Islet of Langerhans (tissue), 1 donor: ENCODE measurements around the gene LIN7A.

DNA sequence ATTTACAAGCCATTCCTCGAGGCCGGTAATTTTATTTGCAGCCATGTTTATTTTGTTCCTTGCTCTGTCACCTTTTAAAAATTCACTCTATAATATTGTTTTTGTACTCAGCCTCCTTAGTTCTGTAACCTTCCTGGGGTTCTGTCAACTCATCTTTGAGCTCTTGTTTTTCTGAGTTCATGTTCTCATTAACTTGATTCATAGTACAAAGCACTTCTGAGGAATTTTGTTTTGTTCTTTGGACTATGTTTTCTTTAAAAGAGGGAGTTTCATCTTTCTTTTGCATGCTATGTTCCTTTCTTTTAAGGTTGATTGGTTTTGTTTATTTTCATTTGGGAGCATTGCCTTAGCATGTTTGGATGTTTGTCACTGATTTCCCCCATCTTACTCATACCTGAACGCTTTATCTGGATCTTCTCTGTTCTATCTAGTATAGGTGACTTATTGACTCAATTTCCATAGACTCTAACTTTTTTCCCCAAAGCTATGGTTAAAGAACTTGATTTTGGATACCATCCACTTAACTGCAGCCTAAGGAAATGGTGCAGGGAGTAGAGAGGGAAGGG, 268.6 kb downstream of the PAWR start:
- RRBS, result no CpG with 5 or more reads among the region's 3 CpGs

- RRBS, result no CpG with 5 or more reads among the region's 7 CpGs
Observed at GRCh38 chr12:79543273-79543747, 147.5 kb downstream of the PAWR start.

DNA sequence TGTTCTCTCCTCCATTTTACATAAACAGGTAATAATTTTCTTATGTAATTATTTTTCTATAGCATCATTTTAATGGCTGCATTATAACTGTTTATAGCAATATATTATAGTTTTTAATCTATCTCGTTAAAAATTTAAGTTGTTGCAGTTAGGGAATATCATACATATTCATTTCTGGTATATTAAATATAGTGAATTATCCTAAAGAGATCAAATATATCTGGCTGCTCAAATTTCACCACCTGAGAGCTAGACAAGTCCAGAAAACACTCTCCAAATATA, 85.7 kb downstream of the PAWR start:
- RRBS, result no CpG with 5 or more reads among the region's 1 CpG

DNA sequence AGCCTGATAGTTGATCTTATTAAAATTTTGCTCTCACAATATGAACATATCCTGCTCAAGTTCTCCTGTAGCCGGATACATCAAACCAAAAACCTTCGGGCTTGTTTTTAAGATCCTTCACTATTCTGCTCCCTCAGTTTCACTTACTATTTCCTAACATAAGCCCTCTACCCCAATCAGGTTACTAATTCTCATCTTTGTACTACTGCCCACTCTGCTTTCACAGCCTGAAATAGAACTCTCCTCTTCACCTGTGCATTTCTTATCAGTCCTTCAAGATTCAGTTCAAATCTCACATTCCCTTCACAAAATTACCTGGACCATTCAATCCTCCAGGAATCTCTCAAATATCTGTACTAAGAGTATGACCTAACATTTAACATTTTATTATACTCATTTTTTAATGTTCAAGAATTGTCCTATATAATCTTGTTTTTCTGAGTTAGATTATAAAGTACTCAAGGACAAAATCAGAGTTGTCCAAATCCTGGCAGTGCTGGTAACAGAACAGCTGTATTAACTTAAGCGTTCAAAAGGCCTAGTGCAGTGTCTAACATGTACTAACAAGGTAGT, 14.1 kb downstream of the PAWR start:
- RRBS, result no CpG with 5 or more reads among the region's 3 CpGs

GRCh38 chr12:79689268-79690135, 1.3 kb downstream of the PAWR start:
- RRBS, result 3% methylated on average over 41 of the region's 69 CpGs

DNA sequence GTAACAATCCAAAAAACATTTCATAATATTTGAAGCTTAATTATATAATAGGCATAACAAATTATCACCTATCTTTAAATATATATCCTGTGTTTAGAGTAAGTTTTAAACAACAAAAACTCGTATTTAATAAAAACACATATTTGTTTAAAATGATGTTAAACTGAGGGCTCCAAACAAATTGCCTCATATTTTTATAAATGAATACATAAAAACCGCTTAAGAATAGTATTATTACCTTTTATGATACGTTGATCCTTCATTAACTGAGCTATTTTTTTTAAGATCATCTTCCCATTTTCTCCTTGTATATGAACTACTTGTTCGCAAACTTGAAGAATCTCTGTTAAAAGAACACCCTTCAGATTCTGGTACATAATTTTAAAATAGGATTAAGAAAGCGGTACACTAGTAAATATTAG, 116.2 kb upstream of the PAWR start:
- RRBS, result no CpG with 5 or more reads among the region's 5 CpGs

DNA sequence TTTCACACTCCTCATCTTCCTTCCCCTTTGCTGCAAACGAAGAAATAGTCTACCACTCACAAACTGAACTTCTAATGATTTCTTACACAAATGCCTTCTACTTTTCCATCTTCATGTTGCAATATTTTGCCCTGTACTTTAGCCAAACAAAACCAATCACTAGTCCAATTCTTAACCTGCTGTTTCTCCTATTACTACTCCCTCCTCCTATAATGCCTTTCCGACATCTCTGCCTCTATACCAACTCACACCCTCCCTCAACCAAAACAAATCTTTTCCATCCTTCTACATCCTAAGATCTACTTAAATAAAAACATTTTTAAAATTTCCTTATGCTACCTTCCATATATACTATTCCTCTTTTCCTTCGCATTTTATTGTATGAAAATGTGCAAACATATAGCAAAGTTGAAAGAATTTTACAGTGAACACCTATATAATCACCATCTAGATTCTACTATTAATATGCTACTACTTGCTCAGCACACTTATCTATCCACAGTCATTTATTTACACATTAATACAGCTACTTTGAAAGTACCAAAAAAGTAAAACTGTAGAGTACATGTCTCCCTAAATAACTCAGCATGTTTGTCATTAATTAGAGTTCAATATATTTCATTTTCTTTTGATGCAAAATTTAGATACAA, 36.2 kb downstream of the PPP1R12A start:
- RRBS, result no CpG with 5 or more reads among the region's 3 CpGs

DNA sequence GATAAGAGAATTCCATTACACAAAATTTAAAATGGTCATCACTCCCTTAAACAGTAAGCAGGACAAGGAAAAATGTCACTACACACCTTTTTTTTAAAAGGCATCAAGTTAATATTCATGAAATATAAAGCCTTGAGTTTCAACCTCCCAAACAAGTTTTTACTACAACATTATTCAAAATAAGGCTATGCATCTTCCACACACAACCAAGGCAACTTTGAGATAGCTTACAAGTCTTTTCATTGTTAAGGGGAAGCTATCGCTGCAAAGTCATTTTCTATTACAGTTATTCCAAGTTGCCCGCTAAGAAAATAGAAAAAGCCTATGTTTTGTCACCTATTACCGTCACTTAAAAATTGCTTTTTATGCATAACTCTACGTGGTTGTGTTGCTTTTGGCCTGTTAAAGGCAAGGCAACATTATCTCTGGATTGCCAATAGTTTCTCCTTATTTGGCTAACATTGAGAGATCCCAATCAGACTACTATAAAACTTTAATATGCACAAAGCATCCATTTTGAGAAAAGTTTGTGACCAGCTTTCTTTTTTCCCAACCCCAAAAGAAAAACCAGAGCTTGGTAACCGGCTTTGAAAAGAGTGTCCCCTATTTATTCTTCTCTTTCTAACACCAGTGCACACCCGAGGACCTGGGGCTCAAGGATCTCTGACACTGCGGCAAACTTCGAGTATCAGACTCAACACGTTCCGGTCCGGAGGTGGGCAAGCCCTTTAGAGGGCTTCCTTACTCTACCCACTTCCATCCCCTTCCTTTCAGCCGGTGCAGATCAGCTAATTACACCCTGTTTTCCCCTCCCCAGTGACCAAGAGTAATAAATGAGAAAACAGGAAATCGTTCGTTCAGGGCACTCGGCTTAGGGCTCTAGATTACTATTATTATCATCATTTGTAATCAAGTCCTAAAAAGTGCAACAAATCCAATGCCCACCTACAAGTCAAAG, 1.3 kb downstream of the PPP1R12A start:
- RRBS, result 17% methylated on average over 1 of the region's 15 CpGs

DNA sequence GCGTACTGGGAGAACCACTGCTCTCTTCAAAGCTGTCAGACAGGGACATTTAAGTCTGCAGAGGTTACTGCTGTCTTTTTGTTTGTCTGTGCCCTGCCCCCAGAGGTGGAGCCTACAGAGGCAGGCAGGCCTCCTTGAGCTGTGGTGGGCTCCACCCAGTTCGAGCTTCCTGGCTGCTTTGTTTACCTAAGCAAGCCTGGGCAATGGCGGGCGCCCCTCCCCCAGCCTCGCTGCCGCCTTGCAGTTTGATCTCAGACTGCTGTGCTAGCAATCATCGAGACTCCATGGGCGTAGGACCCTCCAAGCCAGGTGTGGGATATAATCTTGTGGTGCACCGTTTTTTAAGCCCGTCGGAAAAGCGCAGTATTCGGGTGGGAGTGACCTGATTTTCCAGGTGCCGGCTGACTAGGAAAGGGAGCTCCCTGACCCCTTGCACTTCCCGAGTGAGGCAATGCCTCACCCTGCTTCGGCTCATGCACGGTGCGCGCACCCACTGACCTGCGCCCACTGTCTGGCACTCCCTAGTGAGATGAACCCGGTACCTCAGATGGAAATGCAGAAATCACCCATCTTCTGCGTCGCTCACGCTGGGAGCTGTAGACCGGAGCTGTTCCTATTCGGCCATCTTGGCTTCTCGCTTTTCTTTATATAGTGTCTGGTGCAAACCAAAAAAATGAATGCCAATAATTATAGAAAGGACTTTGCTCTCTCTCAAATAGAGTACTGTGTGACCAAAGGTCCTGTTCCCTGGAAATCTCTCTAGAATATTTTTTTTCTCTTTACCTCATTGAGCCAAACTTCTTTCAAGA, 50.3 kb downstream of the OTOGL start:
- RRBS, result no CpG with 5 or more reads among the region's 27 CpGs

DNA sequence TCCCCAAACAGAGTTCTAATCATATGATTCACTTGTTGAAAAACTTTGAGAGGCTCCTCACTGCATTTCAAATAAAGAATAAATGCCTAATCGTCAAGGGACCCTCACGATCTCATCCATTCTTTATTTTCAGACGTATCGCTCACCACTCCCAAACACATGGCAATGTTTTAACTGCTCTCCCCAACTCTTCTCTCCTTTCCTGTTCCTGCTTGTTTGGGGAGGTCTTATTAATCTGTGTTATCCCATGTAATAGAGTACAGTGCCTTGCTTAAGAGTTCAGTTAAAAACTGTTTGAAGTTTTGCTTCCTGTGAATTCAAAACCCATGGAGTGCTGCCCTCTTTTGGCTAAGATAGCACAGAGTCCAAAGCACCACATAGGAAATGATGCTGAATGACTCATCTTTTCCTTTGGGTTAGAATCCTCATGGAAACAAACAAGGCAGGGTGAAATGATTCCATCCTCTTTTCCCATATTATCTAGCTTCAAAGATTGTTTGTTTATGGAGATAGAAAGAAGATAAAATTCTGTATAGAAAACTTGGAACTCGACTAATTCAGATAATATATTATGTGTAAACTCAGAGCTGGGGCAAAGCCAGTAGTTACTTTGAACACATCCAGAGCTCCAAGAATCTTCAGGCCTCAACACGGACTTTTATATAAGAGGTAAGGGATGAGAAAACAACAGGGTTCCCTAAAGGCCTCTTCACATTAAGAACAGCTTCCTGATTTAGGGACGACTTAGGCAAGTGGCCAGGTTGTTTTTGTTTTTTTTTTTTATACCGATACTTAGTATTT, 87.4 kb downstream of the OTOGL start:
- RRBS, result no CpG with 5 or more reads among the region's 8 CpGs

DNA sequence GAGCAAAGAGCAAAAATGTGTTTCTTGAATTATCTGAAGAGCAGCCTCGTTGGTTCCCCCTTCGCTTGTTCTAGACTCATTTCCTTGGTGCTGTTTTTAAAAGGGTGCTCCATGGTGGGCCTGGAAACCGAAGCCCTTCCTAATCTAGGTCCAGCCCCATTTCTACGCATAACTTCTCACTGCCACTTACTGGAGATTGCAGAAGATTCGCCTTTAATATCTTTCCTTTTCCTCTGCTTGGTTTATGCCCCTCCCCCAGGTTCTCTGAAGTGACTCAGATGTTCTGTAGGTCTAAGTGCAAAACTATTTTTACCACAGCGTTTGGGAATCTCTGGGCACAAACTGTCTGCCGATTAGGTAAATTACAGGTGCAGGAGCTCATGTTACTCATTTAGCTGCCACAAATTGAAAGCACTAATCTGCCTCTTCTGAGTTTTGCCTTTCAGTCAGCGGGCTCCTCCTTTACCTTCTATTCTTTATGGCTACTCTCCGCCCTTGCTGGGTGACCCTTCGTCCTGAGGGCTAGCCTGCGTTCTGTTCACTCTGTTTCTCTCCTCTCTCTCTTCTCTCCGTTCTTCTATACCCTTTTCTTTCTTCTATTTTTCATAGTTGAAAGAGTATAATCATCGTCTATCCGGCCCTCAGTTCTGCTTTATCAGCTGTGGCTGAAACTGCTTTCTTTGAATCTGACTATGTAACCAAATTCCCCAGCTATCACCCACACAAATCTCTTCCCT, 4.5 kb upstream of the MYF6 start:
- RRBS, result no CpG with 5 or more reads among the region's 14 CpGs

- RRBS, result no CpG with 5 or more reads among the region's 50 CpGs
Observed at GRCh38 chr12:80937413-80938324, at the start of gene LIN7A. TSS of gene LIN7A (minus strand) at chr12:80937934.

GRCh38 chr12:81078569-81079435, 923 bp downstream of the ACSS3 start:
- RRBS, result no CpG with 5 or more reads among the region's 9 CpGs

- RRBS, result no CpG with 5 or more reads among the region's 2 CpGs
Observed at GRCh38 chr12:81079615-81080294, 1.9 kb downstream of the ACSS3 start.

- RRBS, result no CpG with 5 or more reads among the region's 3 CpGs
Observed at GRCh38 chr12:81297534-81298063, 219.7 kb downstream of the ACSS3 start.

- RRBS, result no CpG with 5 or more reads among the region's 5 CpGs
Observed at GRCh38 chr12:82678111-82678484, 8.6 kb upstream of the TMTC2 start.

DNA sequence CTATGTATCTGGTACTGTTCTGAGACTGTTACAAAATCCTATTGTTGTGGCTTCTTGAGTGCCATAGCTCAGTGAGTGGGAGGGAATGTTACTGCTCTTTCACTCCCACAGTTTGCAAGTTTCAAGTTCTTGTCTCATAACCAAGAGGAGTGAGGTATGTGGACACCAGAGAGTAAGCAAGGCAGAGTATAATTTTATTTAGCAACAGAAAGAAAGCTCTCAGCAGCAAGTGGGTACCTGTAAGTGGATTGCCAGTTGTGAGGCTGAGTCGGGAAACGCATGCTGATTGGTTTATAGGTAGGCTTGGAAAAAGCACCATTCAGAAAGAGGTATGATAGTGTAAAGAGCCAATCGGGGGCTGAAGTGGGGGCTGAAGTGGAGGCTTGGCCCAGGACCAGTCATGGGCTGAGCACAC, 850.8 kb downstream of the TMTC2 start:
- RRBS, result no CpG with 5 or more reads among the region's 3 CpGs

DNA sequence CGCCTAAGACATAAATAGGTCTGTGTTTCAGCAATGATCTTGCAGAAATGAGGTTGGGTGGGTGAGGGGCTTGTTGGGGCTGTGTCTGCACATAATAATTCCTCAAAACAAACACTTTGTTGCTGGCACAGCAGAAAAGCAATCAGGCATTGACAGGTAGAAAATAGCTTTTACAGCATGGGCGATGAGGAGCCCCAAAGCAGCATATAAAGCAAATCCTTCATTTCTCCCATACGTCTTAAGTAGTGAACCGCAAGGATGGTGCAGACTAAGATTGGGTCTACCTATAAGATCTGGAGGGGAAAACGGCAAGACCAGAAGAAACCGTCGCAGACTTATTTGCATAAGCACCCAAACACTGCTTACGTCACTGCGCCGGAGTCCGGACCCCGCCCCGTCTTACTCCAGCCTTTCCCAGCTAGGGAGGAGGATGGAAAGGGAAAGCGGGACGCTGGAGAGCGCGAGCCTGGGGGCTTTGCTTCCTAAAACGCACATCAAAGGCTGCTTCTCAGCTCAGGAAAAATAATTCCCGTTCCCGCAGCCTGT, 1.5 kb downstream of the SLC6A15 start:
- RRBS, result no CpG with 5 or more reads among the region's 20 CpGs